NCI-H460 (cell line): ENCODE measurements around the genes CDHR1, SNCG and PAPSS2.

RAMPAGE:
- cytosol, long total RNA = no peak
- long total RNA = no peak
- nucleus, long total RNA = no peak
Measured at GRCh38 chr10:84152085-84153214, 13.1 kb downstream of the GHITM start.

GRCh38 chr10:84178828-84179910, 5.6 kb downstream of the GPR15LG start:
RAMPAGE:
- cytosol, long total RNA = no peak
- long total RNA = no peak
- nucleus, long total RNA = no peak

DNA sequence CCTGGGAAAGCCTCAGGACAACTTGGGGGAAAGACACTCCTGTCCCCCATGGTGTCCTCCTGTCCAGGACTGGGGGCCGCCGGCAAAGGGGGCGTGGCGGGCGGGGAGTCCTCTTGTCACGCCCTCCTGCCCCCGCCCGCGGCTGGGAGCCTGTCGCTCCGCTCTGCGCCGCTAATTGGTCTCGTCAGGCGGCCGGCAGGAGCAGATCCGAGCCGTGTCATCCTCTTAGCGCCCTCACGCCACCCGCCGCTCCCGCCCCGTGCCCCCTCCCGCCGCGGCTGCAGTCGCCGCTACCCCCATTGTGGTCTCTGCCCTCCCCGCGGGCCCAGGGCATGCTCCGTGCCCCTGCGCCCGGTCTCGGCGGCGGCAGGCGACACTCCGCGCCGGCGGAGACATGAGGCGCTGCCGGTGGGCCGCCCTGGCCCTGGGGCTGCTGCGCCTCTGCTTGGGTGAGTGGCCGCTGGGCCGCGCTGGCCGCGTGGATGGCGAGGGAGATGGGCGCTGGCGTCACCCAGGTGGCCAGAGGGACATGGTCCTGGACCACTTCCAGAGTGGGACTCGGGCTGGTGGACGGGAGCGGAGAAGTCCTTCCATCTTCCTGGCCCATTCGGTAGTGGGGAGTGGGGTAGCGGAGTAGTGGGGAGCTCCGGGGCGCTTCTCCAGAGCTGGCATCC, at the start of gene CDHR1:
Gene CDHR1 (plus strand): TSS at position 171 of the 674 bp plus-strand sequence.
RAMPAGE:
- cytosol, long total RNA = no peak
- long total RNA = no peak
- nucleus, long total RNA = no peak

RAMPAGE:
- cytosol, long total RNA = no peak
- long total RNA = no peak
- nucleus, long total RNA = no peak
Measured at GRCh38 chr10:84280098-84280638, 35.3 kb downstream of the RGR start.

RAMPAGE:
- cytosol, long total RNA = no peak
- long total RNA = no peak
- nucleus, long total RNA = no peak
Measured at GRCh38 chr10:84438077-84438867, 109.9 kb downstream of the CCSER2 start.

GRCh38 chr10:86364703-86365543, 1.7 kb downstream of the GRID1 start:
RAMPAGE:
- cytosol, long total RNA = no peak
- long total RNA = no peak
- nucleus, long total RNA = no peak

RAMPAGE:
- cytosol, long total RNA = no peak
- long total RNA = no peak
- nucleus, long total RNA = no peak
Measured at GRCh38 chr10:86401192-86401962, 34.8 kb upstream of the GRID1 start.

DNA sequence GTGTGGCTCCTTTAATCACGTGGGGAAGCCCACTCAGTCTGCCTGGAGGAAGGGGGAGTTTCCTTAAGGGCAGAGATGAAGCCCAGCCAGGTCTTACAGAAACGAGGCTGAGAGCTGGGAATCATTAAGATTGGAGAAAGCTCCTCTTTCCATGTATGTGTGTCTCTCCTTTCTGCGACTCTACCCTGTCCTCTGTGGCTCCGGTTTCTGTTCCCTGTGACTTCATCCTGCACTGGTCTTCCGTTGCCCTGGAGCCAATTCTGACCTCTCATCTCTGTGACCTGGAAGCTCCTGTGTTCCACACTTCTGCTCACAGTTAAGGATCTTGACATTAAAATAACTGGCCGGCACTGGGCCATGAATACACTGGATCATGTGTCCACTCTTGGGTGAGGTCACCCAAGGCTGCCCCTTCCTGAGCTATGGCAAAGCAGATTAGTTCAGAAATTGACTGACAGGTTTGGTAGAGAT, 36.4 kb upstream of the GRID1 start:
RAMPAGE:
- cytosol, long total RNA = no peak
- long total RNA = no peak
- nucleus, long total RNA = no peak

RAMPAGE:
- cytosol, long total RNA = no peak
- long total RNA = no peak
- nucleus, long total RNA = no peak
Measured at GRCh38 chr10:86674569-86675015, 6.3 kb downstream of the LDB3 start.

DNA sequence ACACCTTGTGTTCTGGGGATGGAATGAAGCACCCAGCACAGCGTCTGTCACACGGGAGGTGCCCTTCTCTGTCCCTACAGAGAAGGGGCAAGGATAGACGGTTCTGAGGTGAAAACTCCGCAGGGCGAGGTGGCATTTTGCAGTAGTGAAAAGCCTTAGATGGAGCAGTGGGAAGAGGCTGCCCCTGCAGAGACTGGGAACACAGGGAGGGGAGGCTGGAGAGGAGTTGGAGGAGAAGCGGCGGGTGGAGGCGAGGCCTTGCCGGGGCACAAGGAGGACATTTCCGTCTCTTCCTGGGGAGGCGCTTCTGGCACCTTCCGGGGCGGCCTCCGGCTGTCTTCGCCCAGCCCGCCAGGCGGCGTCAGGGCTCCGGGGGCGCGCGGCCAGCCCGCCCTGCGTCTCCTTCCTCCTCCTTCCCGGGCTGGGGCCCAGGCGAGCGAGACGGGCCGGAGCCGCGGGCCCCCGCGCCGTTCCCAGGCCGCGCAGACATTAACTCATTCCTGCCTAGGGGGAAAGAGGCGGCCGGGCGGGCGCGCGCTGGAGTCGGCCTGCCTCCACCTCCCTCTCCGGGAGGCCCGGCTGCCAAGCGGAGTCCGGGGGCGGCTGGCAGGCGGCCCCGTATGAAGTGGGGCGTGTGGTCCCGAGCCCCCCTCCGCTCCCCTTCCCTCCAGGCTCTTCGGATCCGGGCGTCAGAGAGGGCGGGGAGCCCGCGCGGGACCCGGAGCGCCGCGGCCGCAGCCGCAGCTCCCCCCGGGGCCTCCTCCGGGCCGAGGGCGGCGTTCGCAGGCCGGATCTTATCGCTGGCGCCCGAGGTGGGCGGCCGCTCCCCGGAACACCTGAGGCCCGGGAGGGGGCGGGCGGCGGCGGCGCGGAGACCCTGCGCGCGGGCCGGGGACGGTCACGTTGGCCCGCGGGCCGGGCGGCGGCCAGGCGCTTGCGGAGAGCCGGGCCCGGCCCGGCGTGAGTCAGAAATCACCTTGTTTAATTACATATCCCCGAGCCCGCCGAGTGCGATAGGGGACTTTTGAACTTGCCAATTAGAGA, 42.9 kb downstream of the LDB3 start:
RAMPAGE:
- cytosol, long total RNA = no peak
- long total RNA = no peak
- nucleus, long total RNA = no peak

DNA sequence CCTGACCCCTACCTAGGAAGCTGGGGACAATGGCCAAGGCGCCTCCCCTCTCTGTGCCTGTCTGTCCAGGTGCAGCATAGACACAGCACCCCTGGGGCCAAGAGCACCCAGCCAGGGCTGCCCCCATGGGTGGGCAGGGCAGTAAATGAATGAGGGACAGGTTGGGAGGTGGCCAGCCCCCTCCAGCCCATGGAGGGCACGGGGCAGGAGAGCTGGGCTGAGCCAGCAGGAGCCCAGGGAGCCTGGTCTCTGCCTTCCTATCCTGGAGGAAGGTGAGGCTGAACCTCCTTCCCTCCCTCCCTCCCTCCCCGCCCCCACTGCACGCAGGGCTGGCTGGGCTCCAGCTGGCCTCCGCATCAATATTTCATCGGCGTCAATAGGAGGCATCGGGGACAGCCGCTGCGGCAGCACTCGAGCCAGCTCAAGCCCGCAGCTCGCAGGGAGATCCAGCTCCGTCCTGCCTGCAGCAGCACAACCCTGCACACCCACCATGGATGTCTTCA, at the start of gene SNCG:
Gene SNCG (plus strand): TSS at position 392 of the 503 bp plus-strand sequence.
RAMPAGE:
- cytosol, long total RNA = start-site peak on the plus strand centred at position 395 of the sequence, 32 bp wide, 95 and 115 reads in 2 replicates
- long total RNA = start-site peak on the plus strand centred at position 403 of the sequence, 34 bp wide, 90 and 131 reads in 2 replicates
- nucleus, long total RNA = start-site peak on the plus strand centred at position 400 of the sequence, 22 bp wide, 92 and 49 reads in 2 replicates

DNA sequence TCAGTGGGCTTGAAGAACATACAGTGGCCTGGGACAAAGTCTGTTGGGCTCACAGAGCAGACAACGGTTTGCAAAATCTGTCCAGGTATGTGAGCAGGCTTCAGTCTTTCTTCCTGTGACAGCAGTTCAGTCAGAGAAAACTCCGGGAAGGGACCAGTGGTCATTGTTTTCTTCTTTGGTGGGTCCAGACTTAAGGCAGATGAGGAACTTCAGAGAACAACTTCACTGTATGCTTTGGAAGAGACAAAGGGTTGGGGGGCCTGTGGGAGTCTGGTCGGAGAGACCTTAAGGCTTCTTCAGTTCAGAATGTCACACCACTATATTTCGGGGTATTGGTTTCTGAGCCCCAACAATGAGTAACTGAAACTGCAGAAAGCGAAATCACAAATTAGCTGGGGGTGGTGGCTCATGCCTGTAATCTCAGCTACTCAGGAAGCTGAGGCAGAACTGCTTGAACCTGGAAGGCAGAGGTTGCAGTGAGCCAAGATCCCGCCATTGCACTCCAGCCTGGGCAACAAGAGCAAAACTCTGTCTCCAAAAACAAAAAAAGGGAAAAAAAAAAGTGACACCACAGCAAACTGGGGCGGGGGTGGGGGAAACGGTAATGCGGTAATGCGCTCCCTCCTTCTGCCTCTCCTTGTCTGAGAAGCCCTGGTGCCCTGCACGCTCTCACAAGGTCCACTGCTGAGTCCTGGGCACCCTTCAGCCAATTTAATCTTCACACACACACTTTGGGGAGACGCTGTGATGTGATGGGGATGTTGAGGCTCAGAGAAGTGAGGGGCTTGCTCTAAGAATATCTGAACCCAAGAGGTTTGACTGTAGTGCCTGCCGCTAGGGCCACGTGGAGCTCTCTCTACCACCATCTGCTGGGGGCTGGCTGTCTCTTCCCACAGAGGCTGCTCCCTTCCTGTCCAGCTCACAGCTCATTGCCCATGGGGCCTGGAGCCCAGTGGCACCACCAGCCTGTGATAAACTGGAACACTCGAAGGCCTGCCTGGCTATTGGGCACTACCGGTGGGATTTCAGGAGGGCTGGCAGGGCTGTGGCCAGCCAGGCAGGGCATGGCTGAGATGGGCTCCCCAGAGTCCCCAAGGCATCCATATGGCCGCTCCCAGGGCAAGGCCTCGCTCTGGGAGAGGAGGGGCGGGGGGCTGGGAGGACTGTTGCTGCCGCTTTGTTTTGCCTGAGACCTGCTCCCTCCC, 2.0 kb upstream of the ADIRF start:
RAMPAGE:
- cytosol, long total RNA = no peak
- long total RNA = no peak
- nucleus, long total RNA = no peak

RAMPAGE:
- cytosol, long total RNA = no peak
- long total RNA = no peak
- nucleus, long total RNA = no peak
Measured at GRCh38 chr10:87092317-87093353, 2.0 kb downstream of the GLUD1 start.

DNA sequence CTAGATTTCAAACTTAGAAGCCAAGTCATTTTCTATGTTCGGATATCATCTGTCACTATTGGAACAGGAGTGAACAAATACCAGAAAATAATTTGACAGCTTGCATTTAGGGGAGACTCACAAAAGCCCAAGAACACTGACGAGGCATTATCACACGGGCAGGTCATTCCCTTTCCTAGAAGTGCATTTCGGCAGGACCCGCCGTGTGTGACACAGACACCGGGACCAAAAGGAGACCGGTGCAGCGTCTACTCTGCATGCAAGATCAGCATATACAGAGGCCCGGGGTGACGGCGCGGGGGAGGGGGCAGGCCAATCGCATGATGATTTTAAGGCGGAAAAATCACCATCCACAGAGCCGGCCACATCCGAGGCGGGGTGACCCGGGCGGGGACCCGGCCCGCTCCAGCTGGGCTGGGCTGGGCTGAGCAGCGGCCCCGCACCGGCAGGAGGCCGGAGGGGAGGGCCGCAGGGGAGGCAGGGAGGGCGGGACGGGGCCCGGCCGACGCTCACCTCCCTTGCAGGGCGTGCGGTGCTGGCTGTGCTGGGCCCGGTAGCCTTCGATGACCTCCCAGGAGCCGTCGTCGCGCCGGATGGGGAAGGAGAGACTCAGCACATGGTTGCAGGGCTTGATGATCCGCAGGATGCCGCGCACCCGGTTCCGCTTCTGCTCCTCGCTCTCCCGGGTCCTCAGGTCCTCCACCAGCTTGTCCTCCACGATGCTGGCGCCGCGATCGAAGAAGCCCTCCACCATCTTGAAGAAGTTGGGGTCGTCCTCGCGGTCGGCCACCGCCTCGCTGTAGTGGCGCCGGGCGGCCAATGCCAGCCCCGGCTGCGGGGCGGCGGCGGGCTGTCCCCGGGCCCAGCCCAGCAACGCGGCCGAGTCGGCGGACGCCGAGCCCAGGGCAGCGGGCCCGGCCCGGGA, 569 bp downstream of the GLUD1 start:
RAMPAGE:
- cytosol, long total RNA = no peak
- long total RNA = no peak
- nucleus, long total RNA = no peak

DNA sequence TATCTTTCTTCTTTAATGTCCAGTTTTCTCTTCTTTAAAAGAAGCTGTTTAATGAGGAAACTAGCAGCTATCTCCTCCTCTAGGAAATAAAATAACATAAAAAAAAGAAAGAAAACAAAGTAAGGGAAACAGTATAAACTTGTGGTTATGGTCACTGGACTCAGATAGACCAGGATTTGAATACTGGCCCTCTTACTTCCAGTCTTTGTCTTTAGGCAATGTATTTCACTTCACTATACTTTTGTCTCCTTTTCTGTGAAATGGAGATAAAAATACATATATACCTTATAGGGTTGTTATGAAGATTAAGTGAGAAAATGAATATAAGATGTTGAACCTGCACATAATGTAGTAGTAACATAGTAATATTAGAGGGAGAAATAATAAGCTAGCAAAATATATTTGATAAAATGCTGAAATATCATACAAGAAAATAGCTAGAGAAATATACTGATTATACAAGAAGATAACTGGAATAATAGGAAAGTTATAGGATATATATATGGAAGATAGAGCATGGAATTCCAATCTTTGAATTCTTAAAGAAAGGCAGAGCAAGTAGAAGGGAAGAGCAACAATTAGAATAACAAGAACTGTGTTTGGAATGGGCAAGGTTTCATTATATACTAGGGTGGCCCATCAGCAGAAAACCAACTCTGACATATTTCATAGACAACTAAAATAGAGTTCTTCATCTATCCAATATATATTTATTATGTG, 63.8 kb downstream of the SHLD2 start:
RAMPAGE:
- cytosol, long total RNA = no peak
- long total RNA = no peak
- nucleus, long total RNA = no peak

GRCh38 chr10:87342055-87342671, 15.4 kb upstream of the NUTM2D start:
RAMPAGE:
- cytosol, long total RNA = start-site peak on the plus strand at chr10:87342380-87342417, 8 and 7 reads in 2 replicates
- long total RNA = no peak
- nucleus, long total RNA = start-site peak on the minus strand at chr10:87342320-87342410, 817 and 309 reads in 2 replicates

DNA sequence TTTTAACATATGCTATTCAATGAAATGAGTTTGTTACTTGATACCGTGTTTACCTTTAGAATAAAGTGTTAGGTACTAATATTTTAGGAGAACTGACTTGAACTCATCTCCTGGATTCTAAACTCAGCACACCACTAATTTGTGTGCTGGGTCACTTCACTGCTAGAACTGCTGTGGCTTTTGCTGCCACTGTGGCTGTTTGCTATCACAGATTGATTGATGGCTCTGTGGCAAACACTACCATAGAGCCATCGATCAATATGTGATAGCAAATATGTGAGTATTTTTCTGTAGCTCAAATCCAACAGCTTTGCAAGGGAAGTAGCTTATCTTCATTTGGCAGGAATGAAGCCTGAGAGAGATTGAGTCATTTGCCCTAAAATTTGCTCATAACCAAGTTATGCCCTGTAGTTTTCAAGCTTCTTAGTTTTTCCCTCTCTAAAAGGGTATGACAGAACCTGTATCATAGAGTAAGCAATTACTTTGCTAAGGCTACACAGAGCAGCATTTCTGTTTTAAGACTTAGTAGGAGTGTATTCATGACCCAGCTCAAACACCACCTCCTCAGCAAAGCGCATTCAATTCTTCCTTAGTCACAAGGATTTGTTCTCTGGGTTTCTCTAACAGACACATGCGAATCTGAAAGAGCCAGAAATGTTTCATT, 43.1 kb downstream of the MINPP1 start:
RAMPAGE:
- cytosol, long total RNA = no peak
- long total RNA = no peak
- nucleus, long total RNA = no peak

DNA sequence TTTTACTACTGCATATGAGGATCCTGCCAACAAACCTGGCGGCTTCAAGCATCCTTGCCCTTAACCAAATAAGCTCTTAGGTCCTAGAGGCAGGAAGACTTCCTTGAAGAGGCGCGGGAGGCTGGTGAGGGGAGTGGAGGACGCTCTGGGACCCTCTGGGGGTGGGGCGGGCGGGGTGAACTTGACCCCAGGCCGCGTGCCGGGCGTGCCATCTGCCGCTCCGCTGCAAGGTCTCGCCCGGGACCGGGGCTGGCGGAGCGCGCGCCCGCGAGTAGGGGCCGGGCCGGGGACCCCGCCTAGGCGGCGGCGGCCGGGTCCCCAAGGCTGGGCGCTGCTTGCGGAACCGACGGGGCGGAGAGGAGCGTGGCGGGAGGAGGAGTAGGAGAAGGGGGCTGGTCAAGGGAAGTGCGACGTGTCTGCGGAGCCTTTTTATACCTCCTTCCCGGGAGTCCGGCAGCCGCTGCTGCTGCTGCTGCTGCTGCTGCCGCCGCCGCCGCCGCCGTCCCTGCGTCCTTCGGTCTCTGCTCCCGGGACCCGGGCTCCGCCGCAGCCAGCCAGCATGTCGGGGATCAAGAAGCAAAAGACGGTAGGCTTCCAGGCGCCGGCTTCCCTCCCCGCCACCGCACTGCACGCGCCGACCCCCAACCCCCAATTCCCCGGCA, at the start of gene PAPSS2:
Gene PAPSS2 (plus strand): TSS at position 456 of the 662 bp plus-strand sequence.
RAMPAGE:
- cytosol, long total RNA = start-site peak on the plus strand centred at position 284 of the sequence, 45 bp wide, 103 and 98 reads in 2 replicates; start-site peak on the plus strand centred at position 421 of the sequence, 80 bp wide, 875 and 1,095 reads in 2 replicates
- long total RNA = start-site peak on the plus strand centred at position 355 of the sequence, 206 bp wide, 337 and 863 reads in 2 replicates
- nucleus, long total RNA = start-site peak on the plus strand centred at position 275 of the sequence, 23 bp wide, 46 and 20 reads in 2 replicates; start-site peak on the plus strand centred at position 403 of the sequence, 109 bp wide, 855 and 204 reads in 2 replicates

DNA sequence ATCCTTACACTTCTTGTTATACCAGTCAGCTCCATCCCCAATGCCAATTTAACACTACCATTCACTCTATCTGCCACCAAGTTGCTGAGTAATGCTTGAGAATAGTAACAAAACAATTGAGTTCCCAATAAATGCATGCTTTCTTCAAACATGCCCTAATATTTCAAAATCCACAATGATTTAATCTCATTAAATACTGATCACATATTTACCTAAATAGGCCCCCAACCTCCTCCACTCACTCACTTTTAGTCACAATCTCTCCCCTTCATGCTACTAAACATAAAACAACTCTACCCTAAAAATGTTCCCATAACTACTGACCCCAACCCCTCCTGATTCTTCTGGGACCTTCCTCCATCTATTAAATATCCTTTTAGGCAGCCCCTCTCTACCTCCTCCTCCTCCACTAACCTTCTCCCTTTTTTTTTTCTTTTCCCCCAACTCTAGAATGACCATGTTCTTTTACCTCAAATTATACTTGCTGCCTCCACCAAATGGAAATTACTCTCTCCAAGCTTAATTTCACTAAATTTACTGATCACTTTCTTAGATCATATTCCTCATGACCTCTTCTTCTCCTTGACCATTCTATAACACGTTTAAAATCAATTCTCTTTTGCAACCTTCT, 12.6 kb downstream of the ATAD1 start:
RAMPAGE:
- cytosol, long total RNA = no peak
- long total RNA = no peak
- nucleus, long total RNA = start-site peak on the minus strand centred at position 262 of the sequence, 825 bp wide, 10 and 10 reads in 2 replicates

GRCh38 chr10:87843007-87843605, 20.2 kb downstream of the KLLN start:
RAMPAGE:
- cytosol, long total RNA = no peak
- long total RNA = no peak
- nucleus, long total RNA = no peak